H7 (cell line): ENCODE data around the genes SLF1 and MCTP1.

DNA sequence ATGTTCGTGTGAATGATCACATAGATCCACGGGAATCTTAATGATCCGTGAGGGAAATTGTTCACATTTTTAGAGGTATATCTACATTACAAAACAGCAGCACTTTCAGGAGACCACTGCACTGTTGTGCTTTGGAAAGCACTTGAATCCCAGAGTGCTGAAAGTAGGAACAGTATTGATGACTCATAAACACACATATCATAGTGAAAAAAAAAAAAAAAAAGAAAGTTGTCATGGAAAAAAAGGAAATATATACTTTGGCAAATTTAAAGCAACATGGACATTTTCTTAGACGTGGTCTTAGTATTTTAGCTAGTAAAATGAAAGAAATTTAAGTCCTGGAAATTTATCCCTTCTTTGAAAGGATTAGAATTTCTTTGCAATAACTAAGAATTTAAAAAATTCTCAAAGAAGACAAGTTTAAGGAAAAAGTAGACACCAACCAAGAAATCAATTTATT lies 55.4 kb downstream of the ADGRV1 start:
- RAMPAGE, long total RNA = no peak

DNA sequence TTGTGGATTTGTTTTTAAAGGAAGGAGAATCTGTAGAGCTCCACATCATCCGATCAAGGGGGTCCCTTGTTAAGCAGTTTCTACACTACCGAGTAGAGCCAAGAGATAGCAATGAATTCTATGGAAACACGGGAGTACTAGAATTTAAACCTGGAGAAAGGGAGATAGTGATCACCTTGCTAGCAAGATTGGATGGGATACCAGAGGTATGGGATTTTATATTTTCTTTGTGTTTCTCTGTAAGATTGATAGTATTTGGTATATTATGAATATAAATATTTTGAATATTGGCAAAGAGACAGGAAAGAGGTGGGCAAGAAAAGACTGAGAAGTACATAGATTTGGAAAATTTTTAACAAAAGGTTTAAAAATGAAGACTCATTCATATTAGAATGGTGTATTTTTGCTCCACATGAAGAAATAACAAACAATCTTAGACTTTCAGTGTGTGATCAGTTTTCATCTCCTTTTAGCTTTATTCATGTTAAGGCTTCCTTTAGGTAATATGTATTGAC lies 84.3 kb downstream of the ADGRV1 start:
- RAMPAGE, long total RNA = no peak

DNA sequence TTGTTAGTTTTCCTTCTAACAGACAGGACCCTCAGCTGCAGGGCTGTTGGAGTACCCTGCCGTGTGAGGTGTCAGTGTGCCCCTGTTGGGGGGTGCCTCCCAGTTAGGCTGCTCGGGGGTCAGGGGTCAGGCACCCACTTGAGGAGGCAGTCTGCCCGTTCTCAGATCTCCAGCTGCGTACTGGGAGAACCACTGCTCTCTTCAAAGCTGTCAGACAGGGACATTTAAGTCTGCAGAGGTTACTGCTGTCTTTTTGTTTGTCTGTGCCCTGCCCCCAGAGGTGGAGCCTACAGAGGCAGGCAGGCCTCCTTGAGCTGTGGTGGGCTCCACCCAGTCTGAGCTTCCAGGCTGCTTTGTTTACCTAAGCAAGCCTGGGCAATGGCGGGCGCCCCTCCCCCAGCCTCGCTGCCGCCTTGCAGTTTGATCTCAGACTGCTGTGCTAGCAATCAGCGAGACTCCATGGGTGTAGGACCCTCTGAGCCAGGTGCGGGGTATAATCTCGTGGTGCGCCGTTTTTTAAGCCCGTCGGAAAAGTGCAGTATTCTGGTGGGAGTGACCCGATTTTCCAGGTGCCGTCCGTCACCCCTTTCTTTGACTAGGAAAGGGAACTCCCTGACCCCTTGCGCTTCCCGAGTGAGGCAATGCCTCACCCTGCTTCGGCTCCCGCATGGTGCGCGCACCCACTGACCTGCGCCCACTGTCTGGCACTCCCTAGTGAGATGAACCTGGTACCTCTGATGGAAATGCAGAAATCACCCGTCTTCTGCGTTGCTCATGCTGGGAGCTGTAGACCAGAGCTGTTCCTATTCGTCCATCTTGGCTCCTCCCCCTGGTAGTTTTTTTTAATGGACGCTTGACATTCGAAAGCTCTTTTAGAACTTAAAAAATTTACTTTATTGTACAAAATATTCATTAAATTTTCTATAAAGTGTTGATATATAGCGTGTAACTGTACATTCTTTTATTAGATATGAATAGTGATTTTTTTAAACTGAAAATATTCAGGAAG lies 109.5 kb downstream of the ADGRV1 start:
- RAMPAGE, long total RNA = no peak

DNA sequence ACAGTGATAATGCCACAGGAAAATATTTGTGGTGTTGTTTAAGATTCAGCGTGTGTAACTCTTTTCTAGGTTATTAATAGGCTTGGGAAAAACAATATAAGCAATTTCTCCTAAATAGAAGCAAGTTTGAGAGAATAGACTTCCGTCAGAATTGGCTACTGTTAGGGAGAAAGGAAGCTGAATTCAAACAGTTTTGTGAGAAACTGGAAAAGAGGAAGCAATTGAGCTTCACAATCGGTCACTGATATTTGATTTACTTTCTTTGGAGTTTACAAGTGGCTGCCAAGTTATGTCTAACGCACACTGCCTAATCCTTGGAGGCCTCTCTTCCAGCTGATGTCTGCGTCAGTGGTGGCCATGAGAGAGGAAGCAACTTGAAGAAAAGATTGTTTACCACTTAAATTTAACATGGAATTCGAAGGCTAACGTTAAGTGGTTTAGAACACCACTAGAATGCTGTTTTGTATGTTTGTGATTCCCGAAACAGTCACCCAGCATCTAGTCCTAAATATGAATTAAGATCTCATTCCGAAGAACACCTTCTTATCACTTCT lies 319.5 kb downstream of the ADGRV1 start:
- RAMPAGE, long total RNA = no peak

DNA sequence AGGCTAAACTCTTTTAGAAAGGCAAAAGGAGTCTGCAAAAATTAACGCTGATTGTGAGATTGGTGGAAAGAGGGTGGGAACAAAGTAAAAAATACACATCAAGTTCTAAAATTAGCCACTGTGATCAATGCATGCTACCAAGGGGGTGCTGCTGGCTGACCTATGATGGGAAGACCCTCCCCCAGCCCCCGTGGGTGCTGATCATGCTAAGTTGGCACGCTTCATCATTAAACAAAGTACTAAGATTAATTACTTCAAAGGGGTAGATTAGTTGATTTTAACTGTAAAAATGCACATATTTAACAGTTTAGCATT lies 356.9 kb downstream of the ADGRV1 start:
- RAMPAGE, long total RNA = no peak

DNA sequence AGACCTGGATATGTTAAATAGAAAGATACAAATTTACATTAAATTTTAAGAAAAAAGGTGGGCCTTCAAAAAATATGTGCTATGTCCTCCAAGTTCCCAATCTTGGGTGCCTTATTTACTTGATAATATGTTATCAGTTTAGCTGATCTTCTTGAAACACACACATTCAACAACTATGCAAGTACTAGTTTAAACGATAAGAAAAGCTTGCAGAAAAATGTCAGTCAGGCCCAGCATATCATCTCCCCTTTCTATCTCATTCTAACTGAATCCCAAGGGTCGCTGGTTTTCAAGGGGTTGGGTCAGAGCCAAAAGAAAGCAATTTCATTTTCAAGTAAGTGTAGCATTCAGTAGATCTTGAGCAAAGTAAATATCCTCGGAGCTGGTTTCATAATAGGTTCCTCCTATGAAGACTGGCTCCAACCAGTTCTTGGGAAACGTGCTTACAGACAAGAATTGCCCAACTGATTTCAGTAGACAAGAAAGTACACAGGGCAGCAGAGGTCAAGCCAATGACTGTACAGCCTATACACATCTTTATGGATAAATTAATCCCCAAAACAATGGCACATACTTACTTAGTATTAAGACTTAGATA lies 164.2 kb downstream of the ARRDC3 start:
- RAMPAGE, long total RNA = no peak

DNA sequence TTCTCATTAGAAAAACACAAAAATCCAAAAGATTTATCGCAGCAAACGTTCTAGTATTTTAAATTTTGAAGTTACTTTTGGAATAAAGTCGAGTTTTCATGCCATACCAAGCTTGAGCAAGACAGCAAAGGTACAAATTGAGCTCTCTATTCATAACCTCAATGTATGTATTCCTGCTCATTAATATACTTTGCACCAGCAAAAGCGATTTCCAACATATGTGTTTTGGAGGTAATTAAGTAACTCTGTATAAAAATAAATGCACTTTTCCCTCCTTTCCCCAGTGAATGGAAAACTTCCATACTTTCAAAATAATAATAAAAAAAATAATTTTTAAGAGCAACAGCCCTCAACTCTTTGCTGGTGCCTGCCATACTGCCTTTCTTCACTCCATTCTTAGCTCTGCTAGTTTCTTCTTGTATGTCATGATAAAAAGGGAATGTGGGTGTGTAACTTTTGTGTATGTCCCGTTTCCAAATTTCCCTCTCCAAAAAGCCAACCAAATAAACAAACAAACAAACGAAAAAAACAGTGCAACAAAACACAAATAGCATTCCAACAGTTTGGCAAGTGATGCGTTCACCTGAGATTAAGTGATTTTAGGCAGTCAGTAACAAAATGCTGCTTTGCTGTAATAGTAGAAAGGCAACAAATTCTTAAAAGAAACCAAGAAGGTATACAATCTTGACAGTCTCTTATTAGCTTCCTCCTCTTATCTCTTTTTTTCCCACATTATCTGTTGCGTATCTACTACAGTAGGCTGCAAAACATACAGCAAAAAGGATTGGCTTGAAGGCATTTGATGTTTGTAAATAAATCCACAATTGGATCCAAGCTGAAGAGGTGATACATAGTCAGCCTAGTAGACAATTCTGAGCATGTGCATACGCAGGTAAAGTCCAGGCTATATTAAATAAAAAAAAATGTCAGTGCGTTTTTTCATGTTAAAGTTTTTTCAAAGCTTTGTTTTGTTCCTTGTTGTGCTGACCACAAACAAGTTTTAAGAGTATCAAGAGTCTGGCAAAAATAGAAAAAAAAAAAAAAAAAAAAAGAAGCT lies 12.8 kb downstream of the ARRDC3 start:
- RAMPAGE, long total RNA = no peak

- RAMPAGE, long total RNA = no peak
Measured at GRCh38 chr5:91469743-91470244, 86.7 kb upstream of the ARRDC3 start.

DNA sequence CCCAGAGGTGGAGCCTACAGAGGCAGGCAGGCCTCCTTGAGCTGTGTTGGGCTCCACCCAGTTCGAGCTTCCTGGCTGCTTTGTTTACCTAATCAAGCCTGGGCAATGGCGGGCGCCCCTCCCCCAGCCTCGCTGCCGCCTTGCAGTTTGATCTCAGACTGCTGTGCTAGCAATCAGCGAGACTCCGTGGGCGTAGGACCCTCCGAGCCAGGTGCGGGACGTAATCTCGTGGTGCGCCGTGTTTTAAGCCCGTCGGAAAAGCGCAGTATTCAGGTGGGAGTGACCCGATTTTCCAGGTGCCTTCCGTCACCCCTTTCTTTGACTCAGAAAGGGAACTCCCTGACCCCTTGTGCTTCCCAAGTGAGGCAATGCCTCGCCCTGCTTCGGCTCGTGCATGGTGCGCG lies 815.8 kb upstream of the ARRDC3 start:
- RAMPAGE, long total RNA = no peak

DNA sequence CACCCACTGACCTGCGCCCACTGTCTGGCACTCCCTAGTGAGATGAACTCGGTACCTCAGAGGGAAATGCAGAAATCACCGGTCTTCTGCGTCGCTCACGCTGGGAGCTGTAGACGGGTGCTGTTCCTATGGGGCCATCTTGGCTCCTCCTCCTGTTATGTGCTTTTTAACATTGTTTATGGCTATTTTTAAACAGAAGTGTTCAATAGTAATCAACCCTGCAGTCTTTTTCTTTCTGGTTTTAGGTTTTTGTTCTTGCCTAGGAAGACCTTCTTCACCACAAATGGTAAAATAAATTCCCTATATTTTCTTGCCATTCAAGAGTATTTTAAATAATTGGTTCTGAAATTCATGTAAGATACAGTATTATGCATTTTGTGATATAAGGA lies 816.2 kb upstream of the ARRDC3 start:
- RAMPAGE, long total RNA = no peak

DNA sequence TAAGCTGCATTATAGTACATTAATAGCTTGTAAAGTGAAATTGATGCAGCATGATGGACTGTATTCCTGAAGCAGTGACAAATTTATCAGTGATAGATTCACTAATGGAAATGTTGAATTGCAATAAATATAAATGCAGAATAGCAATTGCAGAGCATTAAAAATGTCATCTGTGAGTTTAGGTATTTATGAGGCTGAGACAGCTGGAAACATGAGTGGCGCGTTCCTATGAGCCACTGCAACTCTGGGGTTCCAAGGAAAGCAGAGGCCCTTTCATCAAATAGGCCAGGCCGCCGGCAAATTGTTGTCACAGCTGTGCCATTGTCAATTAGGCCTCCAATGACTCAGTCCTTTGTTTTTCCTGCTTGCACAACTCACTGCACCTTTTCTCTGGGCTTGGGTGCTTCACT lies 655.9 kb upstream of the NR2F1 start:
- RAMPAGE, long total RNA = no peak

- RAMPAGE, long total RNA = no peak
Measured at GRCh38 chr5:93410869-93411632, 172.0 kb upstream of the NR2F1 start.

- RAMPAGE, long total RNA = no peak
Measured at GRCh38 chr5:93580402-93581391, 2.3 kb upstream of the NR2F1 start.

DNA sequence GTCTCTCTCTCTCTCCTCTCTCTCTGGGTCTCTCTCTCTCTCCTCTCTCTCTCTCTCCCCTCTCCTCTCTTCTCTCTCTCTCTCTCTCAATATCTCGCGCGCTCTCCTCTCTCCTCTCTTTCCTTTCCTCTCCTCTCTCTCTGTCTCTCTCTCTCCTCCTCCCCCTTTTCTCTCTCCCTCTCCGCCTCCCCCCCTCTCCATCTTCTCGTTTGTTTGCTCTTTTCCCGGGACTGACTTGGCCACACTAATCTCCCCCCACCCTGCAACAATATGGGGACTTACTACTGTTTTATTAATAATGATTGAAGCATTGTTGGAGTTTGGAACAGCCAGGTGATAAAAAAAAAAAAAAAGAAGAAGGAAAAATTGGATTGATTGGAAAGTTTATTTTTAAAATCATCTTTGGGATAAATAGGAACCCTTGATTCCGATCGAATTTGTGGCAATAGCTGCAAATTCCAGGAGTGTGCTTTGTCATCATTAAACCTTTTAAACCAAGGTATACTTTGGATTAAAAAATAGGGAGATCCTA lies 1.0 kb upstream of the NR2F1 start:
- RAMPAGE, long total RNA = no peak

- RAMPAGE, long total RNA = no peak
Measured at GRCh38 chr5:93620847-93622046, 38.2 kb downstream of the NR2F1 start.

DNA sequence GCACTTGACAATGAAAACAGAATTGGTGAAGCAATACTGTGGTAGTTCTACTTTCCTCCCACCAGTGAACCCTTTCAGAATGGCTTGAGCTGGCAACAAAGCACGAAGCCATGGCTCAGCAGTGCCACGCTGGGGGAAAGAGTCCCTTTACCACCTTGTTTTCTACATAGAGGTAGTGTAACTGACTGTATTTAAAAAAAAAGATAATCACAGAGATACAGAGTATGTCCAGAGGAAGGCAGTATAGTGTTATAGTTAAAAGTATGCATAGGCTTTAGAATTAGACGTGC lies 49.1 kb upstream of the POU5F2 start:
- RAMPAGE, long total RNA = no peak

- RAMPAGE, long total RNA = start-site peak on the plus strand at chr5:94618666-94618700, 110 reads
Measured at GRCh38 chr5:94618423-94619505, at the start of gene SLF1. Gene SLF1 (plus strand): TSS chr5:94618669.

DNA sequence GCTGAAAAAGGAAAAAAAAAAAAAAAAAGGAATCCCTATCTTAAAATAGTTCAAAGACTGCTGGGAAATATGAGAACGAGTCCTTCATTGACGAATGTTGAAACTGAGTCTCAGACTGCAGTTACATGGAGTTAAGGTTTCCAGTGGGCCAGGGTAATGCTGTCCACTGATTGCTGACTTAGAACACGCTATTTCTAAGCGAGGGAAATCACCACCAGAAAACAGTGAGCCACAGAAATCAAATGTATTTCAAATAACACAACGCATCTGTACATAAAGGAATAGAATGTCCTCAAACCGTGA lies 208.5 kb downstream of the MCTP1 start:
- RAMPAGE, long total RNA = no peak

DNA sequence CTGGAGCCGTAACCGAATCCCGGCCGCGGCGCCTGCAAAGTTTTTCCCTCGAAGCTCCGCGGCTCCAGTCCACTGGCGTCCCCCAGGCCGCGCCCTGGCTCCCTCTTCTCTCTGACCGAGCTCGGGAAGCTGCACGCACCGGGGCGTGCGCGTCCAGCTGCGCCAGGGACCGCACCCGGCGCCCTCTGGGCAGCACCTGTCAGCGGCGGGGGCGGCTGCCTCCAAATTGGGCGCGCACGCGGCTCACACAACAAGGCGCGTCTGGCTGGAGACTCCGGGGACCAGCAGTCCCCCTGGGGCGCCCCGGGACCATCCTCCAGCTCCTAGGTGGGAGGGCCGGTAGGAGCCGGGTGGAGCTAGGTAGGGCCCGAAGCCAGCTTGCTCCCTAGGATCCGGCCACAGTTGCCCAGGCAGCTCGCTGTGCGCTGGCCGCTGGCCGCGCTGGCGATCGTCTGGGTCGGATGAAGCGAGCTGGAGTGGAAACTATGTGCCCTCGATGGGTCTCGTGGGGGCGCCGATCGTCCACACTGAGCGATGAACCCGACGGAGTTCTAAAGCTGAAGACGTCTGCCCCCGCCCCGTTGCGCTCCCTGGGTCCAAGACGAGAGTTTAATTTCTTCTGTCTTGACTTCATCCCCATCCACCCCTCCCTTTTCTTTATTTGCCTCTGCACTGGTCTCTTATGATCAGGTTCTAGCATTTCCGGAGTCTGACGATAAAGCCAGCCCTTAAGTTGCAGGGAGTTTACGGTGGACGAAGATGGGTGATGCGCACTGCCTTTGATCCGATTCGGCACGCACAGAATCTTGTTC lies at the start of gene MCTP1:
Gene MCTP1 (minus strand): TSS at position 263 of the 812 bp plus-strand sequence.
- RAMPAGE, long total RNA = no peak

- RAMPAGE, long total RNA = no peak
Measured at GRCh38 chr5:95548368-95548784, 6.4 kb downstream of the SKIC3 start.